Pericardium fibroblast (primary cell): ENCODE data around the gene SORBS1.

GRCh38 chr10:95248678-95250042, 41.6 kb downstream of the PDLIM1 start:
- RAMPAGE, long total RNA, result no peak

GRCh38 chr10:95362528-95363248, 71.9 kb upstream of the PDLIM1 start:
- RAMPAGE, long total RNA, result no peak

DNA sequence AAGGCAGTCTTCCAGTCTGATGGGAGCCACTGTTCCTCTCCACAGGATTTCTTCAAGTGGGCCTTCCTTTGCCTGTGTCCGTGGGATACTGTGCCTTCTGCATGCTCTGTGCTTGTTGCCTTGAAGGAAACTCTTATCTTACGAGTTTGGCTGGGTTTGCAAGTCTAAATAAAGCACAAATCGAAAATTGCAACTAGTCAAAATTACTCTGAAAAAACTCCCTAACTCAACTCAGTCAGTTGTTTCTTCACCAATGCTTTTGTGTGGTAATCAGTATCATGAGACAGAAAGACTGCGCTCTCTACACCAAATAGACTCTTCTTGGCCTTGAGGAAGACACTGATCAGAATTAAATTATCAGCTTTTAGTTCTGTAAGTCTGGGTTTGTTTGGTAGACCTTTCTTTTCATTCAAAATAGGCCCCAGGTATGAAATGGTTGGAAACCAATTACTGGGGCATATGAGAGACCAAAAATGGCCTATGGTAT, 102.1 kb upstream of the PDLIM1 start:
- RAMPAGE, long total RNA, result no peak

GRCh38 chr10:95430381-95430813, 130.8 kb downstream of the SORBS1 start:
- RAMPAGE, long total RNA, result no peak

GRCh38 chr10:95435790-95436286, 125.3 kb downstream of the SORBS1 start:
- RAMPAGE, long total RNA, result no peak

DNA sequence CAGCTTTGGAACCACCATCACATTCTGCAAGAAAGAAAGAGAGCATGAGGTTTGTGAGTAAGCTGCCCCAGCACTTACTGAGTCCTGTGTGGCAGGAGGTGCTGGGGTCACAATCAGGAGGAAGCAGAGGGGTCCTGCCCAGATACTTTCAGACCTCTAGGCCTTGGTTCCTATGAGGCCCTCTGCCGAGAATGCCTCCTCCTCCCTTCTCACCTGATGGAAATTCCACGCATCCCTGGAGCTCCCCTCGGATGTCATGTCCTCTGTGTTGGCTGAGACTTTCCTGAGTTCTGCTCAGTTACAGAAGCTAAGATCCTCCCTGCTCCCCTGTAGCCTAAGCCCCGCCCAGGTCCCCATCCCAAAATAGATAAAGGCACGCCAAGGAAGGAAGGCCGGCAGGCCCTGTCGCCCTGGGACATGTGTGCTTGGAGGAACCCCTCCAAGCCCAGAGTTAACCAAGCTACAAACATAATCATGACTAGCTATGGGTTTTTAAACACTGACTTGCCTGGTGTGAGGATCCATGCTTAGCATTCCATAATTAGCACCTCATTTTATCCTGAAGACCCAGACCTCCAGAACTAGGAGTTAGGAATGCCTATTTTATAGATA, 123.5 kb downstream of the SORBS1 start:
- RAMPAGE, long total RNA, result no peak

GRCh38 chr10:95459329-95459897, 101.8 kb downstream of the SORBS1 start:
- RAMPAGE, long total RNA, result no peak

GRCh38 chr10:95508439-95509488, 52.4 kb downstream of the SORBS1 start:
- RAMPAGE, long total RNA, result no peak

GRCh38 chr10:95542644-95543442, 18.3 kb downstream of the SORBS1 start:
- RAMPAGE, long total RNA, result no peak

DNA sequence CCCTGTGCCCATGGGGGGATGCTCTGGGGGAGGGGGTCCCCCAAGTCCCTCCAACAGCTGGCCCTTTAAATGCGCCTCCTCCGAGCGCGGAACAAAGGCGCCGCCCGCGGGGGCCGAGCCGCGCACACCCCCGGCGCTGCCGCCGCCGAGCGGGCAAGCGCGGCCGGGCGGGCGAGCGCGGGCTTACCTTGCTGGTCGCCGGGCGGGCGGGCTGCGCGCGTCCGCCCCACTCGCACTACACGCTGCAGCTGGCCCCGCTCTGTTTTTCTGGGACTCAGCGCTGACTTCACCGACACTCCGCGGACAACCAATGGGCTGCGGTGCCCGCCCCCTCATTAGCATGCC, at the start of gene SORBS1:
SORBS1 (minus strand) TSS at position 239 of the 345 bp plus-strand sequence.
- RAMPAGE, long total RNA, result no peak

- RAMPAGE, long total RNA, result no peak
These were observed 27.4 kb upstream of the ENTPD1 start for GRCh38 chr10:95728591-95728907.

DNA sequence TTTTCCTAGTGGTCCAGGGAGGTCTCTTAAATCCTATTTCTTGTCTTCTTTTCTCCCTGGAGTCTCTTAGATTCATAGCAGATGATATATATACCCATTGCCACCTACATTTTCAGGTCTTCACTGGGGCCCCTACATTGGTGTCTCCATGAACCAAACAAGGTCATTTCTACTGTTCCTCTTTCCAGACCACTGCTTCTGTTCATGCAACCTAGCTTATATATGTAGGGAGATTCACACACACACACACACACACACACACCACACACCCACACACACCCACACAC, 70.1 kb upstream of the CC2D2B start:
- RAMPAGE, long total RNA, result no peak

DNA sequence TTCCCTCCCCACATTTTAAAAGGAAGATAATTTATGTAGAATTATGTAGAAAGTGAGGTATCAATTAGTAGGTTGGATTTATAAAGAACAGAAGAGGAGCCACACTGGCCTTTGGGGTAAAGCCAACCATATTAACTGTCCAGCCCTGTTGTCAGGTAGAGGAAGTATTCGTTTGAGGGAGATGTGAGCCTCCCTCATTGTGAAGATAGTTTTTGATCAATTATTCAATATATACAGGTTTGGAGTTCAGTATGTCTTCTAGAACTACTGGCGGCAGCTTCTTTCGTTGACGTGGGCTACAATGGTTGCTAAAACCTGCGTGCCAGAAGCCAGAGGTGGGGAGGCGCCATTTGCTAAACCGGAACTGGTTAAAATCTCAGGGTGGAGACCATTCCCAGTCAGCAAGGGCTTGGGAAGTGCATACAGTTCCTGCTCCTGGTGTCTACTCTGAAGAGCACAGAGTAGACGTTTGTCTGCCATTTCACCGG, 721 bp upstream of the ZNF518A start:
- RAMPAGE, long total RNA, result no peak

DNA sequence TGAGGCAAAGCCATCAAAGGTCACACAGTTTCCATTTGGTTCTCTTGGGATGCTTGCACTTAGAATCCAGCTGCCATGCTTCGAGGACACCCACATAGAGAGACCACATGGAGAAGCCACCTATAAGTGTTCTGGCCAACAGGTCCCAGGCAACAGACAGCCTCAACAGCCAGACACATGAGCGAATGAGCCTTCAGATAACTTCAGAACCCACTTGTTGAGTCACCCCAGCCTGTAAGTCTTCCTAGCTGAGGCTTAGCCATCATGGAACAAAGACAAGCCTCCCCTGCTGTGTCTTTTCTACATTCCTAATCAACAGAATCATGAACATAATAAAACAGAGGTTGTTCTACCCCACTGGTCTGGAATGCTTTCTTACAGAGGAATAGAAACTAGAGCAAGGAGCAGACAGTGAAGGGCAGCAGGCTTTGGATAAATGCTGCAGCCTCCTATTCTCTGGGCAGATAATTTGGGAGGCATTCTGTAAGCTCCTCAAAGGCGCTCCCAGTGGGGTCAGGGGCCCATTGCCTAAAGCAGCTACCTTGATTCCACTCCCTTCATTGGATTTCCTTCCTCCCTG, 4.7 kb downstream of the TLL2 start:
- RAMPAGE, long total RNA, result no peak

GRCh38 chr10:96553751-96554771, 32.8 kb downstream of the TM9SF3 start:
- RAMPAGE, long total RNA, result no peak

GRCh38 chr10:96644673-96645930, 58.3 kb upstream of the TM9SF3 start:
- RAMPAGE, long total RNA, result no peak

GRCh38 chr10:96676388-96676697, 44.0 kb downstream of the PIK3AP1 start:
- RAMPAGE, long total RNA, result no peak

DNA sequence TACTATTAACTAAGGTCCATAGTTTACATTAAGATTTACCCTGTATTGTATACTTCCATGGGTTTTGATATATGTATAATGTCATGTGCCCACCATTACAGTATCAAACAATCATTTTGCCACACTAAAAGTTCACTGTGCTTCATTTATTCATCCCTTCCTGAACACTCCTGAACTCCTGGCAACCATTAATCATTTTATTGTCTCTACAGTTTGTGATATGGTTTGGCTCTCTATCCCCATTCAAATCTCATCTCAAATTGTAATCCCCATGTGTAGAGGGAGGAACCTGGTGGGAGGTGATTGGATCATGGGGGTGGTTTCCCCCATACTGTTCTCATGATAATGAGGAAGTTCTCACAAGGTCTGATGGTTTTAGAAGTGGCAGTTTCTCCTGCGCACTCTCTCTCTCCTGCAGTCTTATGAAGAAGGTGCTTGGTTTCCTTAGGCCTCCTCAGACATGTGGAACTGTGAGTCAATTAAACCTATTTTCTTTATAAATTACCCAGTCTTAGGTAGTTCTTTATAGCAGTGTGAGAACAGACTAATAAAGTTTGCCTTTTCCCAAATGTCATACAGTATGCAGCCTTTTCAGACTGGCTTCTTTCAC, 16.9 kb upstream of the PIK3AP1 start:
- RAMPAGE, long total RNA, result no peak

DNA sequence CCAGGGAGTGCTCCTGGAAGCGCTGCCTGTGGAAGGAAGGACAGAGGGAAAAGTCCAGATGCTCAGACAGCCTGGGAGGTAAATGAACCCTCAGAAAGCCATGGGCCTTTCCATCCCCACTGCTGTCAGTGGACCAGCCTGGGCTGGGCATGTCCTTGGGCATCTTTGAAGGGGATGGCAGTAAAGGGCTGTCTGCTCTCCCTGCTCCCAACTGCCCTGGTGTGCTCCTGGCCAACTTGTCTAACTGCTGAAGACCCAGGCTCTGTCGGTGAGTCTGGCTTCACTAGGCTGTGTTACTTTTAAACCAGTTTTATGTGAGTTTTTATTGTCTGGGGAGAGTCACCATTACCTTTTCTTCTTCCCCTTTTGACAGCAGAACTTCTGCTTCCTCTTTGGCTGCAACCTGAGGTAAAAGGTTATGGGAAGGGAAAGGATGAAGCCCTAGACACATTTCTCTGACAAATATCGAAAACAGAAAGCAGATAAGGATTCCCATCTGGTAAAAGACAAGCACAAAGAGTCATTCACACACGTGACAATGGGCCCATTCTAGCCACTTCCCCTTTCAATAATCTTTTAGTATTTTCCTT, 27.5 kb upstream of the PIK3AP1 start:
- RAMPAGE, long total RNA, result no peak

GRCh38 chr10:96750071-96750803, 29.9 kb upstream of the PIK3AP1 start:
- RAMPAGE, long total RNA, result start-site peak on the plus strand at chr10:96750265-96750284, 333 and 2,089 reads in 2 replicates